ENCODE results near the gene PPM1B.

- PRO-cap, 8 experiments = no peak in any of the 8 experiments
Measured at GRCh38 chr2:43325084-43325393, 98.6 kb upstream of the ZFP36L2 start.

DNA sequence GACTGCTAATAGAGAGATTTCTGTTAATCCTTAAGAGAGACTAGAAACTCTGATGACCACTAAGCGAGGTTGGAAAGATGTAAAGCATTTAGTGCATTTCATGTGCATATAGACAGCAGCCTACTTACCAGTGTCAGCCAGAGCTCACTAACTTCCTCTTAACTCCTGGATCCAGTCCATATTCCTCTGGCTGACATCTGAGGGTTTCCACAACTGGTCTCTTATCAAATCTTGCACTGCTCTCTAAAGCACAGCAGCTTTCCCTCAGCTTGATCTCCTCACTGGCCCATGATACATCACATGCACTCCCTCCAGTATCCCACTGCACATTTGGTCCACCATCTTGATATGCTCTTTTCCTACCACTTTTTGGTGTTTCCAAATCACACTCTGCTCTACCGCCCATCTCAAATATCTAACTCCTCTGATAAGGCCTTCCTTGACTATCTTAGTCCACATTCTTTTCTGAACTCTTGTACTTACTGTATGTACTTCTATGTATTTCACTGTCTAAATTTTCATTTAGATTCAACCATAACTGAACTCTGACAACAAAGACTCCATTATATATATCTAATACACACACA lies 105.0 kb upstream of the ZFP36L2 start:
- PRO-cap, 8 experiments = no peak in any of the 8 experiments

- PRO-cap, 8 experiments = no peak in any of the 8 experiments
Measured at GRCh38 chr2:43456251-43456633, 139.6 kb downstream of the THADA start.

- PRO-cap, 8 experiments = no peak in any of the 8 experiments
Measured at GRCh38 chr2:43469673-43470550, 125.9 kb downstream of the THADA start.

DNA sequence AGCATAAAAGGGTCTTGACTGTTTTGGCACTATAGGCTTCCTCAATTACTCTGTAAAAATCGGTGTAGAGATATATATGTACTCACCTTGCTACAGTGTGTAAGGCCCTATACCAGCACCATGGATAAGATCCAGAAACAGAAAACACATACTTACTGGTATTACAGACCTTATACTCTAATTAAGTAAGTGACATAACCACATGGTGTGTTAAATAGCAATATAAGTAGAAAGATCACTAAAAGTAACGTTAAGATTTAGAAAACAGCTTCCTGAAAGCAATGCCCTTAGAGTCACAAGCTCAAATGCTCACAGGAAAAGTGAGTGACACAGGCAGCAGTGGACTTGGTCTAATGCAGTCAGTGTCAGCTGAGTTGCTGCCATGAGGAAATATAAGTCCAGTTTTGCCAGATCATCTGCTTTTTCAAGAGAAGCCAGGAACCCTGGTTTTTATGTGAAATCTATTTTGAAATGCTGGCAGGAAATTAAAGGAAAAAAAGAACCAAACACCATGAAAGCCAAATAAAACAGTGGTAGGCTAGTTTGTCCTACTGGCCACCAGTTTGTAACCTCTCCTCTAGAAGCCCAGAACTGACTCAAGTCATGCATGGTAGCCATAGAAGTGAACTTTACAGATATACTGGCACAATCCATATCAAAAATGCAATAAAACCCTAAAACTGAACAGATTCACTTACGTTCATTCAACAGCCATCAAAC lies 109.3 kb downstream of the THADA start:
- PRO-cap, 8 experiments = no peak in any of the 8 experiments

DNA sequence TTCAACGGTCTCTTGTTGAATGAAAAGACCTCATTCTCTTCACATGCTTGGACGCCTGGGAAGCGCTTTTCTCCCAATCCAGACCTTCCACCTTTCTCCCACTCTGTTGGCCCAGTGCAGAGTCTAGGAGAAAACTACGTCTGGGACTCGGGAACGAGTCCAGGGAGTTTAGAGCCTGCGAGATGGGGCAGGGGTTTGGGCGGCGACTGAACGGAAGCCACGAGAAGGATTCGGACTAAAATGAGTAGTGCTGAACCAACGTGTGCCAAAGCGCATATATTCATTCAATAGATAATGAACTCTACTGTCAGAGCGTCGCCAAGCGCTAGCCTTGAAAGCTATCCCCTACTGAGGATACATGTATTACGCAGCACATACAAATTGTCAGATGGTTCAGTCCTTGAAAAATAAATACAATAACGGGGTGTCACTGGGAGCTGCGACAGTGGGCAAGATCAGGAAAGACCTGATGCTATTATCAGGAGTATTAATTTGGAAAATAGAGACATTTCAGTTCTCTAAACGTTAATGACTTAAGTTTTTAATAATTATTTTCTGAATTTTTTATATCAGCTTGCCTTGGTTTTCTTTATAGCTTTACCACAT lies 521 bp upstream of the THADA start:
- PRO-cap, 8 experiments = peak in 3 of 8 experiments; most common plus-strand start position 422 of the sequence (in 3); most common minus-strand start position 212 of the sequence (in 1)

- PRO-cap, 8 experiments = no peak in any of the 8 experiments
Measured at GRCh38 chr2:43707175-43707800, 31.1 kb upstream of the C1GALT1C1L start.

- PRO-cap, 8 experiments = no peak in any of the 8 experiments
Measured at GRCh38 chr2:43806452-43807118, 32.1 kb downstream of the ABCG5 start.

DNA sequence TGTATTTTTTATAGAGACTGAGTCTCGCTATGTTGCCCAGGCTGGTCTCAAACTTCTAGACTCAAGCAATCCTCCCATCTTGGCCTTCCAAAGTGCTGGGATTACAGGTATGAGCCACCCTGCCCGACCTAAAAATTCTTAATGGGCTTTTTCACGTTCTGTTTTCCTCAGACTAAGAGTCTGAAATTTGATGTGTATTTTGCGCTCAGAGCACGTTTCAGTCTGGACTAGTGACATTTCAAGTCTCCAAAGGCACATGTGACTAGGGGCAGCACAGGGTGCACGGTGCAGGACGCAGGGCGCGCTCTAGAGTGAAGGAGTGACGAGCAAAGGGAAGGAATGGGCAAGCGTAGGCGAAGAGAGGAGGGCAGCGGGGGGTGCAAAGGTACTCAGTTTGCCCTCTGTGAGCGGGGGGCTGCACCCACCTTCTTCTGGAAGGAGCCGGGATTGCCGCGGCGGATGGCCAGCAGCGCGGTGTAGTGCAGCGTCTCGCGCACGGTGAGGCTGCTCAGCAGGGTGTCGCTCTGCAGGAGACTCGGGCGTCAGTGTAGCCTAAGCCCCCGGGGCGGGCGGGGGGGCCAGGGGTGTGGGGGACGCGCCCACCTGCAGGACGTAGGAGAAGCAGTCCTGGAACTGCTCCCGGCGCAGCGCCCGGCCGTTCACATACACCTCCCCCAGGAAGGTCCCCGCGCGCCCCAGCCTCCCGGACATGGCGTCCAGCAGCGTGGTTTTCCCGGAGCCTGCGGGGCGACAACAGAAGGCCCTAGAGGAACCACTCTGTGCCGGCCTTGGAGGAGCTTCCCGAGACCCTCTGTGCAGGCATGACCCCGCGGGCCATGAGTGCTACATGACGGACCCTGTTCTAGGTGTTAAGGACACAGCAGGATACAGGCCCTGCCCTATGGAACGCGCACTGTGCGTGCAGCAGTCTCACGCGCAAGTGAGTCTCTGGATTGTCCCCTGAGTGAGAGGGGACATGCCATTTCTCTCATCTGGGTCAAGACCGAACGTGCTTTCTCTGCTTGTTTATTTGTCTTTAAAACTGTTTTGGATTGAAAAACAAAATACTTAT lies 7.0 kb downstream of the ABCG5 start:
- PRO-cap, 8 experiments = no peak in any of the 8 experiments

DNA sequence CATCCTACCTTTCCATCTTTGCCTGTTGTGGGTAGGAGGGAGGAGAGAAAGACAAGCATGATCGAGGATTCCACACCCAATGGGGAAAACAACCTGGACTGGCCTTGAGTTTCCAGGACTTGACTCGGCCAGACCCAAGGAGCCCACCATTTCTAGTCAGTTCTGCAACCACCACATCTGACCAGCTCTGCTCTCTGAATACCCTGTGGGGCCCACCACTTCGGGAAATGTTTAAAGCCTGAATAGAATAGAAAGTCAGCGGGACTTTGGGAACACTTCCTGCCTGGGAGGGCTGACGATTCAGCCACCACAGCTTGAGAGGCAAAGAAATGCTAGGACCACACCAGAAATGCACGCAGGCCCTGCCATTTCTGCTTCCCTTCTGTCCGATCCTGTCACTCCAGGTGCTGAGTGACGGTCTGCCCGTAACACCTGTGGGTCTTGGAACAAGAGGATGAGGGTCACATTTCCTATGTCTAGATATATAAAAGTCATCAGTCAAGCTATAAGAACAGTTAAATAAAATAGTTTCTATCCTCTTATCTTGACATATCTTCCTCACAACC lies 1.4 kb downstream of the ABCG8 start:
- PRO-cap, 8 experiments = no peak in any of the 8 experiments

DNA sequence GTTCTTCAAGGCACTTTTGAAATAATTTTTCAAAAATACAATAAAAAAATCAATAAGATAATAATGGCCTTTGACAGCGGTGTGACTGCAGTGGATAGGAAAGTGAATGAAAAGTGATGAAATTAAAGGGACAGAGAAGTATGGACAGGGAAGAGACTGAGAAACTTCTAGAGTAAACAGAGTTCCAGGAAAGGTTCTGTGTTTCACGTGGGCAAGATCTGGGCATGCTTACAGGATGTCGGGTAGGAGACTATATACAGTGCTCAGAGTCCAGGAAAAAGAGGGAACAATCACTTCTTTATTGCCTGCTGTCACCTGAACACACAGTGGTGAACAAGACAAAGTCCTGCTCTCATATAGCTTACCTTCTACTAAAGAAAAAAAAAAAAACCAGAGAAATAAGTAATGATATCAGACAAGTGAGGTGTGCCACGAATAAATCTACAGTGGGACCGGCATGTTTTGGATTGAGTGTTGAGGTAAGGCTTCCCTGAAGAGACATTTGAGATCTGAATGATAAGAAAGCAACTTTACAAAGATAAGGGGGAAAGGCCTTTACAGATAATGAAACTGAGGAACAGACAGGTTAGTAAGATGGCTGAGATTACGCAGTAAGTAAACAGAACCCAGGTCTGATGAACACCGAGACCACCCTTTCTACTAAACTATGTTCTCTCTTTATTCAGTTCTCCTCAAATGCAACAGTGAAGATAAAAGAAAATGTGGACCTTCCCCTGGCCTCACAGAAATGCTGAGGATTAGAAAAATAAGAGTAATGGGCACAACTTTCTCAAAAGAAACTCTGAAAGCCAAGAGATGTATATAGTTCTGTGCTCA lies 2.2 kb downstream of the LRPPRC start:
- PRO-cap, 8 experiments = no peak in any of the 8 experiments

DNA sequence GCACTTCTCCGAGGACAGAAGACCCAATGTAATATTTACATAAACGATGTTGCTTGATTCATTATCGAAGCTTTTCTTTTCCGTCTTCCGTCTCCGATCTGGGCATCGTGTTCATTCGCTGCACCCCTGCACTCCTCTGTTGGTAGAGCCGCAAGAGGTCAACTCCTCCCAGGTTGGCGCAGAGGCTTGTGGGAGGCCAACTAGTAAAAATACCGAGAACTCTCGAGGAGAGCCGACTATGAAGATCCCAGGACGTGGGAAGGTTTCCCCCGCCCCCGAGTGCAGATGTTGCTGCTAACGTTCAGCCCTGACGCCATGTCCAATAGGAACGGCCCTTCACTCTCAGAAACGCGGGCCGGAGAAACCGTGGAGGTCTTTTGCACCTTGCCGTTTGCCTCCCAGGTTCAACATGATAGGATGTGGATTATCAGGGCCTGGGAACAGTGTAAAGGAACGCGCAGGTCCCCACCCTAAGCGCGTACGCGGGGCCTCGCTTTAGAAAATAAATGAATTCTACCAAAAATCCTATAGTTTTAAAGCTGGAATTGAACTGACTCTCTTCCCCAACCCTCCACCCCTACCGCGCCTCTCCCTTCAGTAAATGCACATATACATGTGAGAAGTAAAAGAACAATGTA lies 431 bp upstream of the LRPPRC start:
- PRO-cap, 8 experiments = peak in 8 of 8 experiments; most common plus-strand start position 345 of the sequence (in 6)

- PRO-cap, 8 experiments = no peak in any of the 8 experiments
Measured at GRCh38 chr2:44090420-44090992, 78.2 kb upstream of the PPM1B start.

DNA sequence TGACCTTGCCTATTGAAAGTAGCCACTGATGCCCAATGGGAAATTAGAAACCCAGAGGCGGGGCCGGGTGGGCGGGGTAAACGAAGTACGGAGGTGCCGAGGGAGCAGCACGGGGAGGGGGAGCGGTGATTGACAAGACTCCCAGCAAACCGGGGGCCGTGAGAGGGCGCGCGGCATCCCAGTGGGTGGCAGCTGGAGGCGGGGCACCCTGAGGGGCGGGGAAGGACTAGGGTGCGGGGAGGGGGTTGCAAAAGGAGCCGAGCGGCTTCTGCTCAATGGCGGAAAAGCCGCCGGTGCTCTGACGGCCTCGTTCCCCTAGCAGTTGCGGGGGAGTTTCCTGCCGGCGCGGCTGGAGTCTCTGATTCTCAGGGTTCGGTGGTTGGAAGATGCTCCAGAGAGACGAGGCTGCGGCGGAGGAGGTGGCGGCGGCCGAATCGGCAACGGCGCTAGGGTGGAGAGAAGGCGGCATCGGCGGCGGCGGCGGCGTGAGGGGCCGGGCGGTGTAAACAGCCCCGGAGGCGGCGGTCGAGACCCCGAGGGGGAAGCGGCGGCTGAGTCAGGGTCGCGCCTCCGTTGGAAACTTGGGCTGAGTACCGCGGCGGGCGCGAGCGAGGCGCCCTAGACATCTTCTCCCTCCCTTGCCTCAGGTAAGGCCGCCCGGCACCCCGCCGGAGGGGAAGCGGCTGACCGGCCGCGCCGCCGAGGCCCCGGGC lies at the start of gene PPM1B:
TSS of gene PPM1B (plus strand) at position 248 of the 713 bp plus-strand sequence.
- PRO-cap, 8 experiments = peak in 8 of 8 experiments; most common plus-strand start position 321 of the sequence (in 5); most common minus-strand start position 222 of the sequence (in 1)

DNA sequence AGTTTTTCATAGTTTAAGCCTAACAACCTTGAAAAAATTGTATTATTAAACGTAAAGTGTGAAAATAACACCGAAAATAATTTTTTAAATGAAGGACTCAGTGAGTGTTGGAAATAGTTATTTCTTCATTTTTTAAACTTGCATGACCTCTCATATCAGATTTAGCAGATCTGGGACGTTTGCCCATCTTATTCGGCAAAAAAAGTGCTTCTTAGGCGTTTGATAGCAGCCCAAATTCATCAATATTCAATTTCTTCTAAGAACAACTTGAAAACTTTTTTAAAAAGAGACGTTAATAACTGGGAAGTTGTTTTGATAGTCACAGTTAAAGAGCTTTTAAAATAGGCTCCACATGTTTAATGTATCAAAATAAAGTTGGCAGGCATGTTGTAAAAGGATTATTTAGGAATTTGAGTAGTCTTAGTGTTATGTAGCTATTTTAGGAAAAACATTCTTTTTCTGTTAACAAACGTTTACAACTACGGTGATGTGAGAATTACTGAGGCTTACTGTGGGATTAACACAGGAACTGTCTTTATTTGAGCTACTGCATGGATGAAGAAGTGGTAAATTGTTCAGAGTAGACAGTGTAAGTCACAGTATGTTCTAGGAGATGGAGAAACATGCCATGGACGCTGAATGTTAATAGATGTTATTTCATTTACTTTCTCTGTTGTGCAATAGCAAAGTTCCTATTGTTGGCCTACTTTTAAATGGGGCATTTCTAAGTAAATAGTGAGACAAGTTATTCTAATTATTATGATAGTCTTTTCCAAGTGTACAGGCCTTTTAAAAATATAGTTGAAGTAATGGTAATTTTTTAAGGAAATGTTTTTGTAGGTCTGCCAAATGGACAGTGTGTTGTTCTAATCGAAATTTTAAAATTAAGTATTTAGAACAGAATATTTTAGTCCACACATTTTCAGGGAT lies 1.6 kb downstream of the PPM1B start:
- PRO-cap, 8 experiments = peak in 1 of 8 experiments; most common plus-strand start position 97 of the sequence (in 1)

- PRO-cap, 8 experiments = no peak in any of the 8 experiments
Measured at GRCh38 chr2:44801327-44802425, 139.8 kb upstream of the SIX3 start.

DNA sequence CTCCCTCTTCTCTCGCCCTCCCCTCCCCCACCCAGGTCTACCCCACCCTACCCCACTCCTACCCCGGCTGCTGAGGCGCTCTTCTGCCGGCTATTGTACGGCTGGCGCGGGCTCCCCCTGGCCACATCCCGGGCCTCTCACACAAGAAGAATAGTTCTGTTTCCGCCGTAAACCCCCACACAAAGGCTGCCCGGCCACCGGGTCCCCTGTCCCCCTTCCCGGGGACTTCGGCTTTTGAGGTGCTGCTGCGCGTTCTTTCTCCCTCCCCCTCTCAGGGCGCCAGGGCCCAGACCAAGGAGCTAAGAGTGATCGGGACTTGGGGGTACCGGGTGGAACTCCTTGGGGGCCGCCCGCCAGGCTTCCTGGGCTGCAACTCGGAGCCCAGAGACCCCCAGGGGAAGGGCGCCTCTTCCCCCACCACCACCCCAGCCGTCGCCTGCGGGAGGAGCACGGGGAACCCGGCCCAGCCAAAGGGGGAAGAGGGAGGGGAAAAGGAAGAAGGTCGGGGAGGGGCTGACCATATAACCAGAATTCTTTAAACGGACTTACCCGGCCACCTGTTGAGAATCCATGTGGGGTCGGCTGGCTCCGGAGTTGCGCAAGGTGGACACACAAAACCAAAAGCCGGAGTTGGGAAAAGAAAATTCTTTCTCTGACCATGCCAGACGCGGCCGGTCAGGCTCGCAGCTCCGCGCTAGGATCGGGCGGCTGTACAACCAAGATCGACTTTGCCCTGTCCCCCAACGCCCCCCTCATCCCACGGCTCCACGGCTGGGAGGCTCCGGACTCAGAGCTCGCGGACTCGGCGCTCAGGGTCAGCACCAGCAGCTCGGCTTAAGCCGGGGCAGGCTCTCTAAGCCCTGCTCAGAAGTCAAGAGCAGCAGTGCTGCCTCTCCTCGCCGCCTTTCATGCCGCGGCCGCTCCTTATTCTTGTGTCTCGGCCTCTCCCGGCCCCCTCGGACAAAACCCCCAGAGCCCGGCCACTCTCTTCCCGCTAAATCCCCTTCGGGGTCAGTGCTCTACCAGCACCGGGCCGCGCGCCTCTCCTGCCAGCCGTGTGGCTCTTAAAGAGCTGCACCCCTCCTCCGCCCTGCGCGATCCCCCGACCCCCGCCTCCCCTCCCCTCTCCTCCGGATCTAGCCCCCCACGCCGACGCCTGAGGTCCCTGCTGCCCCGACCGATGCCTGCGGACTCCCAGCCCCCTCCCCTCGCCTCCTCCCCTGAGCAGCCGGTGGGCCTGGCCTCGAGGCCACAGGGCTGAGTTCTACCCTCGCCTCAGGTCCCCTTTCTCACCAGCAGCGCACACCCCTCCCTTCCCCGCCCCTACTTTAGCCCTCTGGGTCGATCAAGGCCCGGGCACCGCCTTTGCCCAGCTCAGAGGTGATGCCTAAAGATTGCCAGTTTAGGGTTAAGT lies 6.3 kb upstream of the SIX3 start:
- PRO-cap, 8 experiments = no peak in any of the 8 experiments

DNA sequence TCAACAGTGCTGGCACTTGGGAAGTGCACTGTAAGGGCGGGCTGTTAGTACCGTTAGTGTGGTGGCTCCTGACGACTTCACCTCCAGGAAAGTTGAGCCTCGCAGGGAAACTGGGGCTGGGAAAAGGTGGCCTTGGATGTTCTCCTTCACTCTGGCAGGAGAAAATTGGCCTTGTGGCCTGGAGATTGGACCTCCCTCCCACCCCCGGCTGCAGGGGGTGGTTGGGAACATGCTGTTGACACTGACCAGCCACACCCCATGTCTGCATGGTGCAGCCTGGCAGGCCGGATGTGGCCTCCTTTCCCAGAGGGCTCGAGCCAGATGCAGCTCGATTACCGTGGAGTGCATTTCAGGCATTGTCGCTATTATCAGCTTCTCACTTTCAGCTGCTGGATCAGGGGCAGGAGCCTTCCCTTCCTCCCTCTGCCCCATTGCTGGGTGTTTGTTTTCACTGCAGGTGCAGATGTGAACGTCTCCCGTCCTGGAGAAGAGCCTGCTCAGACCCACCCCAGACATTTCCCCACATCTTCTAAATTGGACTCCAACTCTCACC lies 210.9 kb upstream of the SIX2 start:
- PRO-cap, 8 experiments = no peak in any of the 8 experiments

- PRO-cap, 8 experiments = no peak in any of the 8 experiments
Measured at GRCh38 chr2:45236948-45237491, 227.8 kb upstream of the SIX2 start.

DNA sequence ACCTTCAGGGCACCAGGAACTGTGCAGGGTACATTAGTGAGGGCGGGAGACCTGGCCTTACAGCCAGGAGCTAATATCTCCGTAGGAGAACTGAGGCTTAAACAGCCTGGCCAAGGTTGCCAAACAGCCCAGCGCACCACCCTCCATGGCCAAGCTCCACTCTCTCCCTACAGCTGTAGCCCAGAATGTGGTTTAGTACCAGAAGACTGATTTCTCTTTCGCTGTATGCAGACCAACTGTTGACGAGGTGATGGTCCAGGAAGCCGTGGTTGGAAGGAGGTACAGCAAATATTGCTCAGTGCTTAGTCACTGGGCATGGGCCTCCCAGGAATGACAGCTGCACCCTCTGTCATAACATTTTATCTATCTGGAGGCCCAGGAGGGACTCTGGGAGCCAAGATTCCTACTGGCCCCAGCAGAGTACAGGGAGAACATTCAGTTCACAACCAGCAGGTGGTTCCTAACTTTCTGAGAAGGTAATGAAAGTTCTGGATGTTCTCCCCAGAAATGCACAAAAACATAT lies 228.8 kb upstream of the SIX2 start:
- PRO-cap, 8 experiments = no peak in any of the 8 experiments

Measured in peripheral blood mononuclear cell (primary cell).